AG04450 (cell line): ENCODE data around the gene PAPPA2.

GRCh38 chr1:174938414-174939192, 61.1 kb upstream of the CACYBP start:
- CAGE, long polyA plus RNA = no peak
- RRBS = no CpG with 5 or more reads among the region's 7 CpGs

DNA sequence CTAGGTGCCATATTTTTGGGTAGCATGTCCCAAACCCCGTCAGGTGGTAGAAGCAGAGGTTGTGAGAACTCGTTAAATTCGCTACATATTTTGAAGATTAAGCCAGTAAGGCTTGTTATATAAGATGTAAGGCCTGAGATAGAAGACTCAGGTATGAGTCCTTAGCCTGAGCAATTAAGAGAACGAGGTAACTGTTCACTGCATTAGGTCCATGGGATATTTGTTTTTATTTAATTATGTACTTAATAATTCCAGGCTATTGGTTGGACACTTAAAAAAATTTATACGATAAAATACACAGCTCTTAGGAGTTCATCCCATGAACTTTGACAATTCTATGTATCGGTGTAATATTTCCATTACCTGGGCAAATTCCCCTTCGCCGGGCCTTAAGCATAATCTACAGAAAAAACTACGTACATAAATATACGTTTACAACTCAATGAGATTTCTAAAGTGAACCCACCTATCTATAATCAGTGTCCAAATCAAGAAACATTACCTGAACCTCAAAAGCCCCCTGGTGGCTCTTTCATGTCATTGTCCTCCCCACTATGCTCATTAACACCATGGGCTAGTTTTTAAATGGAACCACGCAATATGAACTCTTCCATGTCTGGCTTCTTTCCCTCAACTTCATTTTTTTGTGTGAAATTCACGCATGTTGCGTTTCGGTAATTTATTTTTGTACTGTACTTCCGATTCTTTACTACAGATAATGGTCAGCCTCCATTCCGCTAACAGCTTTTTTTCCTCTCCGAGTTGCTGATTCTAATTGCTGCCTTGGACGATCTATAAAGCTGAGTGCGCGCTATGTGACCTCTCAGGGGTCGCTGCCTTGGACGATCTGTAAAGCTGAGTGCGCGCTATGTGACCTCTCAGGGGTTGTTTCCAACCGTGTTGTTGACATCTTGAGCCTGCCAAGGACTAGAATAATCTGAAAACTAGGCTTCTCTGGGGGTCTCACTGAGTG, 1.3 kb upstream of the CACYBP start:
- CAGE, long polyA plus RNA = no peak
- RRBS = no CpG with 5 or more reads among the region's 25 CpGs

DNA sequence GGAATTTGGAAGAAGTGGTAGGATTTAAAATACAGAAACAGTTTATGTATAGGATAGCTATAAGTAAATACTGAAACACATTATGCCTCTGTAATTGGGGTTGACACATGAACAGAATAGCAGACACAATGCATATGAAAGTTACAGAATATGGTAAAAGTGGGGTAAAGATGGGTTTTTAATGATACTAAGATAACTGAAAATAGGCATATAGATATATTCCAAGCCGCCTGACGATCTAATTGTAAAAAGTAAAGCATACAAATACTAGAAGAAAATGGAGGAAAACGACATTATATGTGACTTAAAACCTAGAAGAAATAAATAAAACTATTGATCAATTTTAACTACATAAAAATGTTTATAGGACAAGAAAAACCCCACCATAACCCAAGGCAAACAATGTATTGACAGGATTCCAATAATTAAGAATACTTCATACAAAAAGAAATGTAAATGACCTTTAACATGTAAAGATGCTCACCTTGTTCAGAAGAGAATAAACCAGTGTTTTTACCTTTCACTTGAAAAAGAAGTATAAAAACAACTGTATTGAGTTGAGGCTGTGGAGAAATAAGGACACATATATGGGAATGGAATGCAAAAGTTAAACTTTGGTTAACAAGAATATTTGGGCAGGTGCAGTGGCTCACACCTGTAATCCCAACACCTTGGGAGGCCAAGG, 11.6 kb downstream of the CACYBP start:
- CAGE, long polyA plus RNA = no peak
- RRBS = no CpG with 5 or more reads among the region's 3 CpGs

GRCh38 chr1:175840779-175841161, 97.4 kb upstream of the TNR start:
- CAGE, long polyA plus RNA = no peak
- RRBS = no CpG with 5 or more reads among the region's 4 CpGs

DNA sequence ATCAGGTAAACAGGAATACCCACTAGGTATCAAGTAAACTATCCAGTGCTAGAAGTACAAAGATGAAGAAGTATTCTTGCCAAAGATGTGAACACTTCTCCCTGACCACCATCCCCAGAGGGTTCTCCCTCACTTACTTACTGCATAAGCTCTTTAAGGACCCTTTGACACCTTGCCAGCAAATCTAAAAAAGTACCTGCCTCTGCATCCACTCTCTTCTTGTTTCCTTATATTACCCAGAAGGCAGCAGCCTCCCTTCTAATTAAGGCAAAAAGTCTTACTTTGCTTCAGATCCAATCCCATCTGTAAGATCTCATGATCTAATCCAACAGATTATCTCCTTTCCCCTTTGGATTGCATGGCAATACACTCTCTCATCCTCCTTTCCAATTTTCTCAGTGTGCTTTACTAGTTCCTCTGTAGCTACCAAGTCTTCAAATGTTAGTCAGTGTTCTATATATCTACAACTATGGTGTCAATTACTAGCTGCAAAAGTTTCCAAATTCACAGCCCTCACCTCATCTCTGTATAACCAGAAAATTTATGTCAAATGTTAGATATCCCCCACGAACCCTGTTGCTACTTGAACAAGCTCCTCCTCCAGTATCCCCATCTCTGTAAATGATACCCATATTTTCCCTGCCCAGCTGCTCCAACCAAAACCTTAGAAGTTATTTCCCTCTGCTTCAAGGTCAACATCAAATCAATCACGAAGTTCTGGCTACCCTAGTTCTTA, 137.4 kb downstream of the COP1 start:
- CAGE, long polyA plus RNA = no peak
- RRBS = no CpG with 5 or more reads among the region's 2 CpGs

GRCh38 chr1:176162678-176163136, 44.4 kb downstream of the COP1 start:
- CAGE, long polyA plus RNA = no peak
- RRBS = no CpG with 5 or more reads among the region's 2 CpGs

DNA sequence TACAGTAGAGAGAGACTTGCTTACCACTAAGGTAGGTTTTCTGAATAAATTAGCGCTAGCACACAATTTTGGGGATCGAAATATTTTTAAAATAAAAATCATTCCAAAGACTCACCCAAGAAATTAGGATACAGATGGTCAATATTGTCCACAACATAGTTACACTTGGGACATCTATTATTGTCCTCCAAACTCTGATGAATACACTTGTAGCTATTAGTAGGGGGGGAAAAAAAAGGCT, 31.4 kb downstream of the COP1 start:
- CAGE, long polyA plus RNA = no peak
- RRBS = no CpG with 5 or more reads among the region's 2 CpGs

DNA sequence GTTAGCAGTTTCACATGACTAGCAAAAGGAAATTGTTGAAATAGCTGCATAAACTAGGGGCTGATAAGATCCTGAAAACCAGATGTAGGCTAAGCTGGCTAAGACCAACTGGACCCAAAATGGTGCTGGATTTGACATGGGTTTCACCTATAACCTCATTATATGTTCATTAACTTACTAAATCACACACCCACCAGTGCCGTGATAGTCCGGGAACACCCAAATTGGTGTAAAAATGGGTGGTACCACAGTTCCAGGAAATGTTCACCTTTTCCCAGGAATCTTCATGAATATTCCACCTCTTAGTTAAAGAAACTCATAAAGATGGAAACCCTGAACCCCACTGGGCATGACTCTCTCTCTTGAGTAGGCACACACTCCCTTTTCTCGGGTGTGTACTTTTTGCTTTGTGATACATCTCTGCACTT, at the start of gene PAPPA2:
Gene PAPPA2 (plus strand): TSS at position 350 of the 428 bp plus-strand sequence.
- CAGE, long polyA plus RNA = no peak
- RRBS = no CpG with 5 or more reads among the region's 3 CpGs

DNA sequence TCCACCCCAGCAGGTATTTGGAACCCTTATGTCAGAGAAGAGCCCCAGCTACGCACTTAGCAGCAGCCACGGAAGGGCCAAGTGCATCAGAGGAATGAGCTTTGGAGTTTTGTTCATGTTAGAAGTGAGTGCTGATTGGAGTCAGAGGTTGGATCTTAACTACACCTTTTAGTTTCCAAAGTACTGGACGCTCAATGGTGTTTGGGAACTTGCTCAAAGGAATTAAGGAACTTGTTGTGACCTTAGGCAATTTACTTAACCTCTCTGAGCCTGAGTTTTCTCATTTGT, 231.1 kb downstream of the PAPPA2 start:
- CAGE, long polyA plus RNA = no peak
- RRBS = no CpG with 5 or more reads among the region's 3 CpGs

DNA sequence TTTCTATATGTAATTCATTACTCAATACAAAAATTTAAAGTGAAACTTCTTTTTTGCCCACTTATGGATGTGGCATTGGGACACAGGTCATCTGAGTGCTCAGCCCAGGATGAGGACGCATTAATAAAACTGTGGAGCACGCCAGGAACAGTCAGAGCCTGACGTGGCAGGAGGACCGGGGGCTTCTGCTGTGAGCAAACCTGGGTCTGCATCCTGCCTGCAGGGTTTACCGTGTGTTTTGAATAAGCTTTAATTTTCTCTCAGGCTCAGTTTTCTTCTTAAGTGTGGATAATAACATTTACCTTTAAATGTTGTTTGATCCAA, 323.5 kb downstream of the PAPPA2 start:
- CAGE, long polyA plus RNA = no peak
- RRBS = no CpG with 5 or more reads among the region's 5 CpGs

DNA sequence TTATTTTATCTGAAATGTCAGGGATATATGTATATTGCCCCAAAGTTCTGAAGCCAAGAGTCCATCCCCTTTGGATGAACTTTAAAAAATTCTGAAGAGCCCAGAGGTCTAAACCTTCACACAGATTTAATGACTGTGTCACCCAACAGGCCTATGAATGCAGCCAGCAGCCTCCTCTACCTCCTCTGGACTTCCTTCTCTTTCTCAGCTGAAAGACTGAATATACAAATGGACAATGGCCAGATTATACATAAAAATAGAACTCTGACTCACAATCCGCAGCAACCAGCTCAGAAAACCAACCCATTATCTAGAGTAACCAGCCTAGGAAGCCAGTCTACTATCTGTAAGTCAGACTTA, 224.6 kb downstream of the ASTN1 start:
- CAGE, long polyA plus RNA = no peak
- RRBS = no CpG with 5 or more reads among the region's 1 CpG

DNA sequence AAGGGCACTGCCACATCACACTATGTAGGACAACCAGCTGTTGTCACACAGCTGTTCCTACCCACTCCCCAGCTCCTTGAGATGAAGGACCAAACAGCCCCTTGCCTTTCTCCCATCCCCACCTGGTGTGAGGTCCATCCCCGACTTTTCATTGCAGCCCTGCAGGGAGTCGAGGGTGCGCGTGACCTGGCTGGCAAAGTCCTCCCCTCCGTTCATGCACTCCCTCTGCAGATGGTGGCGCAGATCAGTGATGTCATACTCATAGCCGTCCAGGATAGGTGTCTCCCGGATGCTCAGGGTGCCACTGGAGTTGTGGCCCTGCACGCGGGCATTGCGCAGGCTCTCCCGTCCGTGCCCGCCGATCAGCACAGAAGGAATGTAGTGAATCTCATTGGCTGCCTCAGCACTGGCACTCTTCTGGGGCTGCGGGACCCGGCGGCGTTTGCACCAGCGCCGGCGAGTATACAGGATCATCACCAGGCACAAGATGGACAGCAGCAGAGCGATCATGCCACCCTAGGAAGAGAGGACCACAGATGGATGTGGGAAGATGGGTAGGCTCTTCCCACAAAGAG, 132.1 kb downstream of the ASTN1 start:
- CAGE, long polyA plus RNA = no peak
- RRBS = no CpG with 5 or more reads among the region's 23 CpGs

DNA sequence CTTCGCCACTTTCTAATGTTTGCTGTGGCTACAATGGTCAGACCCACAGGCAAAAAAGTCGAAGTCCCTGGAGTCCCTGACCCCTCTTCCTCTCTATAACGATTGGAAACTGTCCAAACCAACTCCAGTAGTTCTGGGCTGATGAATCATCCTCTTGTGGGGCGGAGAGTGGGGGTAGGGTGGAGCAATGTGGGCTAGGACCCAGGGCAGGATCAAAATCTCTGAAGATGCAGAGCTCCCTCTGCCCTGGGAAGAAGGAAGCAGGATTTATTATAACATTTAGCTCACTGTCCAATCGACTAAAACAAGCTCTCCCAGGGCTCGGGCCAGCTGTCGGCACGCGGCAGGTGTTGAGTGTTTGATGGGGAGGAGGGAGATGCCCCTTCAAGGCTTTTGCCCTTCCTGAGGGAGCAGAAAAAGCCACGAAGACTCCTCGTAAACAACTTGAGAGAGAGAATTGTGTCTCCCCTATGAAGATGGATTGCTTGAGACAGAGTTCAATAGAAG, 85.7 kb downstream of the BRINP2 start:
- CAGE, long polyA plus RNA = no peak
- RRBS = no CpG with 5 or more reads among the region's 11 CpGs

- CAGE, long polyA plus RNA = no peak
- RRBS = no CpG with 5 or more reads among the region's 9 CpGs
Measured at GRCh38 chr1:177633786-177634080, 336.1 kb downstream of the SEC16B start.

- CAGE, long polyA plus RNA = no peak
- RRBS = no CpG with 5 or more reads among the region's 8 CpGs
Measured at GRCh38 chr1:178578414-178578931, 65.6 kb downstream of the TEX35 start.

DNA sequence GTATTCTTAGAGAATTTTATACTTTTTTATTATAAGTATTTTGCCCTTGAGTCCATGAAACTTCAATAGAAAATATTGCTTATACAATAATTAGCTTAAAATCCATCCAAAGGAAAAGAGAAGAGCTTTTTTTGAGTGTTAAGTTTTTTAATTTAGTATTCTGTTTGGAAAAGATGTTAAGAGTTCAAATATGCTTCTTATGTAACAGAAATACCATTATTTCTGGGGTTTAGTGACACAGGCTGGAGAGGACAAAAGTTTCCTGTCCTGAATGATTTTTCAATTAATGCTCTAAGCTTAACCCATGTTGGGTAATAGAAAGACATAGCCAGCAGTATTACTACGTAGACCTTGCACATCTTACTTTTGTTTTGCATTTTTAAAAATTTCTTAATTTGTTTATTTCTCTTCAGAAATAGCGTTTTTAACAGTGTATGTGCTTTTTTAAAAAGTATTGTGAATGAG, 47.1 kb upstream of the ANGPTL1 start:
- CAGE, long polyA plus RNA = no peak
- RRBS = no CpG with 5 or more reads among the region's 2 CpGs

DNA sequence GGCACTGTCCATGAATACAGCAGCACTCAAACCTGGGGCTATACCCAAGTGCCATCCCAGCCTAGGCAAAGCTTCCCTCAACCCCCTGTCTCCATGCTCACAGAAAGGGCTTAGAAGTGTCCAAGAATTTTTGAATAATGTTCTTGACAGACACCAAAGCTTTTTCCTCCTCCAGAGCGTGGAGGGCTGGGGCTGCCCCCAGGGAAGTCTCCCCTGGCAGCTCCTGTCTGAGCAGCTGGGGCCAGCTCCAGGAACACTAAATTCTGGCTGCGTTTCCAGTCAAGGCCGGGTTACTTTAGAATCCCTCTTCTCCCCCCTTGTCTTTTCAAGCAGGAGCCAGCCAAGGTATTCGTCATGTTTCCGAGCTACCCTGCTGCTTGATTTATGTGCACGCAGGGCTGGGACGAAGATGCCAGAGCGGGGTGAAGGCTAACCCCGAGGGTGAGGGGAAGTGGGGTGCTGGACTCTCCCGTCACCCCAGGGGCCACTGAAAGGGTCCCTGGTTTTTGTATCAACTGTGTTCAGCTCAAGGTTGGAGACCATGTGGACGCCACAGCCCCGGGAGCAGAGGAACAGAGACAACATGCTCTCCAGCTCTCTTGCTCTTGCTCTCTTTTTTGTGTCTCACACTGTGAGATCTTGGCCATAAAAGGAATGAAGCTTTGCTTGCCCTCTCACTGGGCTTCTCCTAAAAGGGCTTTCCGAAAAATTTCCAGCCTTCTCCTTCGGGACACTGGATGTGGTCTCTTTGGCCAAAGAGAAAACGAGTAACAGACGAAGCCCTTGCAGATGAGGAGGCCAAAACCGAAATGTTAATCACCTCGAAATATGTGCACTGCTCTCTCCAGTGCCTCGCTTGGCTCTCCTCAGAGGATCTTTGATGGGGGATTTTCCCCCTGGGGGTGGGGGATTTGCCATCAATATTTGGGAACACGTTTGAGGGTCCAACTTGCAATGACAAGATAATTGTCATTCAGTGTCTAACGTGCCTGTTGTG, 68.2 kb upstream of the ANGPTL1 start:
- CAGE, long polyA plus RNA = no peak
- RRBS = no CpG with 5 or more reads among the region's 21 CpGs

GRCh38 chr1:178945727-178946510, 75.0 kb upstream of the ANGPTL1 start:
- CAGE, long polyA plus RNA = no peak
- RRBS = no CpG with 5 or more reads among the region's 24 CpGs

- CAGE, long polyA plus RNA = no peak
- RRBS = no CpG with 5 or more reads among the region's 7 CpGs
Measured at GRCh38 chr1:179108304-179108864, 26.5 kb downstream of the TOR3A start.

DNA sequence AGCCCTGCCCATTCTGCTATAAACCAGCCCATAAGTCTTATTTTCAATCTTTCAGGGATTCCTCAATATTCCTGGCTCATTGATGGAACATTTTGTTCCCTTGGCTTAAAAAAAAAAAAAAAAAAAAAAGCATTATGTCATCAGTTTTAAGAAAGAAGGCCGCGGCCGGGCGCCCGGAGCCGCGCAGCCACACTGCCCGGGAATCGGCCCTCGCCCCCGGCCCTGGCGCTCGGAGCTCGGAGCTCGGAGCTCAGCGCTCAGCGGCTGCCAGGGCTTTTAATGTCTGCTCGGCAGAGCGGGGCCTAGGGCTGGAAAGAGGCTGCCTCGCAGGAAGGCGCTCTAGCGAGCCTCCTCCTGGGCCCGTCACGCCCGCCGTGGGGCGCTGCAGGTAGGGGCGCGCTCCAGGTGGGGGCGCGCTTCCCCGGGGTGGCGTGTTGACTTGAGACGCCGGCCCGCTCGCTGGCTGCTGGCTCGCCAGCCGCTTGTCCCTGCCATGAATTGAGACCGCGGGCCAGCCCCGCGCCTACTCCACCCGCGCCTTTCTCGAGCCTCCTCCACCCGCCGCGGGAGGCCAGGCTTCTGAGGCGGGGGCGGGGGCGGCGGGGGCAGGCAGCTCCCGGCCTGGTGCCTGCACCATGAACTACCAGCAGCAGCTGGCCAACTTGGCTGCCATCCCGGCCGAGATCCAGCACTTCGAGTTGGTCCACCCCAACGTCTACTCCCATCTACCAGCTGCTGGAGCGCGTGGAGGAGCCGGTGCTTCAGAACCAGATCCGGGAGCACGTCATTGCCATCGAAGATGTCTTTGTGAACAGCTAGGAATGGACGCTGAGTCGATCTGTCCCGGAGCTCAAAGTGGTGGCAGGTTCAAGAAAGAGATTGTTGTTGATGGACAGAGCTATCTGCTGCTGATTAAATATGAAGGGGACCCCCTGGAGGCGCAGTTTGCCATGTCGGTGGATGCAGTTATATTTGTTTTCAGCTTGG, 5.3 kb upstream of the TDRD5 start:
- CAGE, long polyA plus RNA = no peak
- RRBS = 46% methylated on average over 10 of the region's 69 CpGs